ENCODE results near the genes PTK6, GMEB2, SAMD10 and TCEA2.

GRCh38 chr20:63254672-63254843 is 295 bp upstream of the NKAIN4 start:
- PRO-cap: no peak

GRCh38 chr20:63284089-63284500 is 8.9 kb upstream of the COL20A1 start:
- PRO-cap: no peak

GRCh38 chr20:63409860-63410191 is 48.7 kb upstream of the CHRNA4 start:
- PRO-cap: no peak

- PRO-cap: no peak
These were observed 1.8 kb downstream of the EEF1A2 start for GRCh38 chr20:63497056-63497426.

GRCh38 chr20:63537140-63537628 is at the start of gene PTK6:
Gene PTK6, minus strand, starts transcription at chr20:63537376.
- PRO-cap: bidirectional peak, plus-strand start at chr20:63537402, minus-strand start at chr20:63537376

DNA sequence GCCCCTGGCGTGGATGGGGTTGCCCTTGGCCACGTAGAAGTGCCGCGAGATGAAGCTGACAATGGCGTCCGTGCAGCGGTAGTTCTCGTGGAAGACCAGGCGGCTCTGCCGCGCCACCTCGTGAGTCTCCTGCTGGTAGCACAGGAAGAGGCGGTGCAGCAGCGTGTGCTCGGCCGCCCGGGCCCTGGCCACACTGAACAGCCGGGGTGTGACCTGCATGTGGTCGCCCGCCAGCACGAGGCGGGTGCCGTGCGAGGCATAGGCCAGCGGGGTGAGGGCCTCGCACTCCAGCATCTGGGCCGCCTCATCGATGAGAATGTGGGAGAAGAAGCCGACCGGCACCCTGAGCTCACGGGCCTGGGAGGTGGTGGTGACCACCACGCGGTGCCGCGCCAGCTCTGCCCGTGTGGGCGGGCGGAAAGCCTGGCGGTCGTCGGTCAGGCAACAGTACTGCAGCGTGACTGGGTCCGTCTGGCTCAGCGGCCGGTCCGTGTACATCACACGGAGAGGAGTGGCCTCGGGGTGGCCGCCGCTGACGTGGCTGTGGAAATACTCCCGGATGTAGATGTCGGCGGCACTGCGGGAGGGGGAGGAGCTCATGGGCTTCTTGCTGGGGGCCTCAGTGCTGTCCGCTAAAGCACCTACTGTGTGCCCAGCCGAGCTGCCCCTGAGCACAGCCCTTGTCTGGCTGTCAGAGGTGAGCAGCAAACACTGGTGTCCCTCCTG is 6.8 kb downstream of the HELZ2 start:
- PRO-cap: no peak

DNA sequence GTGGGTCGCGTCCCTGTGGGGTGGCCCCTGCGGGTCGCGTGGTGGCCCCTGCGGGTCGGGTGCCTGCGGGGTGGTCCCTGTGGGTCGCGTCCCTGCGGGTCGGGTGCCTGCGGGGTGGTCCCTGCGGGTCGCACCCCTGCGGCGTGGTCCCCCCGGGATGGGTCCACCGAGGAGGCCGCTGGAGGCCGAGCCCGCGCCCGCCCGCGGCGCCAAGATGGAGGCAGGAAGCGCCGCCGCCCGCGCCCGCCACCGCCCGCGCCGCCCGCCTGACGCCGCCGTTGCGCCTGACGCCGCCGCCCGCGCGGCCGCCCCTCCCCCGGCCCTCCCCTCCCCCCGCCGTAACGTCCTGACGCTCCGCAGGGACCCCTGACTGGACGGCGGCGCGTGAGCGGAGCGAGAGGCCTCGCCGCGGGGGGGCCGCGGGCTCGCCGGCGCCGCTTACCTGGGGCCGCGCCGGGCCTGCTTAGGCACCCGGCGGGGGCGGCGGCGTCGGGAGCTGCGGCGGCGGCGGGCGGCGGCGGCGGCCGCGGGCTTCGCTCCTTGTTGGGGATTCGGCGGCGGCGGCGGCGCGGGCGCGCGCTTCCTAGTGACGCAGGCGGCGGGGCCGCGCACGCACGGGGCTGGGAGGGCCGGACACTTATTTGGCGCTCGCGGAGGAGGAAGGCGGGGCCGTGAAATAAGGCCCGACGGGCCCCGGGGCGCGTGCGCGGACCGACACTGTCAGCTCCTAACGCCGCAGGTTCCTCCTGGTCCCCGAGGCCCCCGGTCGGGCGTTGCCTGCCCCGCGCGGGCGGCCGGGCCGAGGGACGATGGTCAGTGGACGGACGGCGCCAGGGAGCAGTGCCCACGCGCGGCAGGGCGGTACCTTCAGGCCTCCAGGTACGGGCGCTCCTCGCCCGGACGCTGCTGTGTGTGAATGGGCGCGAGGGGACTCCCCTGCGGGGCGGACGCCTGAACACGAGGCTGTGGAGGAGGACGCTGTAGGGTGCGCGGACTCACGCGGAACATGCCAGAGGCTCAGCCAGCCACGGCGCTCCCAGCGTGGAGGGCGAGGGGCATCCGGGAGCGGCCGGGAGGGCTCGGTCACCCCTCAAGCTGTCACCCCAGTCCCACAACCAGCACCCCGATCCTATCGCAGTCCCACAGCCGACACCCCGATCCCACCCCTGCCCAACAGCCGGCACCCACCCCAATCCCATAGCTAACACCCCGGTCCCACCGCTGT is at the start of gene GMEB2:
Gene GMEB2, minus strand, starts transcription at position 588 of the 1,225 bp plus-strand sequence.
- PRO-cap: bidirectional peak, plus-strand start at position 369 of the sequence, minus-strand start at position 216 of the sequence; bidirectional peak, plus-strand start at position 738 of the sequence, minus-strand start at position 585 of the sequence; bidirectional peak, plus-strand start at position 958 of the sequence, minus-strand start at position 902 of the sequence

DNA sequence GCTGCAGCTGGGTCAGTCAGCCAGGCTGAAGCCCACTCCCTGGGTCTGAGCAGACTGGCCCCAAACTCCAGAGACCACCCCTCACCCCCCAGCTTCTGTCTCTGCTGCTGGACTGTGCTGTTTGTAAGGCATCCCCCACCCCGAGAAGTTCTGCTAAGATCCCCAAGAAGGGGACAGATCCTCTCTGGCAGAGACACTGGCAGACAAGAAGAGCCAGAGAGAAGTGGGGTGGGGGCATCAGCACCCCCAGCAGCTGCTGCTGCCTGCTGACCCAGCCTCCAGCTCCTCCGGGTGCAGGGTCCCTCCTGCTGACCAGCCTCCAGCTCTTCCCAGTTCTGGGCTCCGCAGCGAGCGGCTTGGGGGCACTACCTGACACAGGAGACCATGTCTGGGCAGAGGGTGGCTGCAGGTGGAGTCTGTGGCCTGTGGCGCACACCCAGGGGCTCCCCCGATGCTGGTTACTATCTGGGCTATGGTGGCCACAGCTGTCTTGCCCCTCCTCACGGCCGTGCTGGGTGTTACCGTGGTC is 363 bp downstream of the LIME1 start:
- PRO-cap: no peak

DNA sequence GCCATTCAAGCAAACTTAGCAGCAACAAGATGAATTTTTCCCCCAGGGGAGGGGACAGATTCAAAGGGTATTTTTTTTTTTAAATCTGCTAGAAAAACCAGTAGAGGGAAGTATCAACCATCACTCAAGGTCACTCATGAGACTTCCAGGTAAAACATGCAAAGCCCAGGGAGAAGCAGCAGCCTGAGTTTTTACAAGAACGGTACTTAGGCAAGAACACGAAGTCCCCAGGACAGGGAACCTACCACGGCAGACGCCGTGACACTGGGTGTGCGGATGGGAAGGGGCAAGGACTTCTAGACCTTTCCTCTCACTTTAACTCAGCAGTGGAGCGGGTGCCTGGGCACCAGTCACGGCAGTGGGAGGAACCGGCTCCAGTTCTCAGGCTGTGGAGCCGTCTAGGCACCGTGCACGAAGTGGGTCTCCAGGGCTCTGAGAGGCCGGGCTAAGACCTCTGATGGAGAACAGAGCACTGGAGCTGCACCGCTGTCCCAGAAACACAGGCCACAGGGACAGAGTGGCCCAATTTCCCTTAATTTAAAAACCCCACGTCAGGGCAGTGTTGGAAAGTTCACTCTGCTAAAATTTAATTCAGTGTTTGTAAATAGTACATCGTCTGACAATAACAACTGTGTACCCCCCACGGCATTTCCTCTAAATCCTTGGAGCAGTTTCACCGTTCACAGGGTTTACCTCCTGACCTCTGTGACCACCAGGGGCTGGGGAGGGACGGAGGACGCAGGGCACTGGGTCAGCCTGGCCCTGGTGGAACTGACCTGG is 2.4 kb downstream of the ZBTB46 start:
- PRO-cap: no peak

- PRO-cap: no peak
These were observed 904 bp upstream of the ABHD16B start for GRCh38 chr20:63860256-63860932.

DNA sequence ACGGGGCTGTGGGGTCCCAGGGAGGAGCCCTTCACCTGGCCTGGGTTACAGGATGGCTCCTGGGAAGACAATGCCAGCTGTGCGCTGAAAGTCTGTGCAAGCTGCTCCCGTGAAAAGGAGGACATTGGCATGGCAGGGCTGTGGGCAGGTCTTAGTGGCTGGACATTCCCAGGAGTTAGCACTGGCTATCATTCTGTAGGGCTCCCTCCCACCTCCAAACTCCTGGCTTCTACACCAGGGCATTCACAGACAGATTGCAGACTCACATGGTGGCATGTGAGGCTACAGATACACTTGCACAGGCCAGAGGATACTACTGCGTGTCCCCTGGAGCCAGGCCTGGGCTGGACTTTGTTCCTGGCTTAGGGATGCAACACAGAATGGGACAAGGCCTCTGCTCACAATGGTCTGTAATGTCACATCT is 1.7 kb upstream of the TPD52L2 start:
- PRO-cap: no peak

DNA sequence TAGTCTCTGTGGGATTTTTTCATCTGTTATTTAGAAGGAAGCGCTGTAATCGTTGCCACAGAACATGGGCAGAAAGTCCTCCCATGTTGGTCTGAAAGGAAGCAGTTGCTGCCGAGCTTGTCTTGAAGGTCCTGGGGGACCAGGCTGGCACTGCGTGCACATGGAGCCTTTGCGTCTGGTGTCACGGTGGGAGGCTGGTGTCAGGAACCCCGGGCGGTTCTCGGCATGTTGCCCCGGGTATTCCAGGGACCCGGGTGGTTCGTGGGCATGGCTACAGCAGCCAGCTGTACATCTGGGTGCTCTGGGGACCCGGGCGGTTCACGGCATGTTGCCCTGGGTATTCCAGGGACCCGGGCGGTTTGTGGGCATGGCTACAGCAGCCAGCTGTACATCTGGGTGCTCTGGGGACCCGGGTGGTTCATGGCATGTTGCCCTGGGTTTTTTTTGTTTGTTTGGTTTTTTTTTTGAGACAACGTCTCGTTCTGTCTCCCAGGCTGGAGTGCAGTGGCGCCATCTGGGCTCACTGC is 11.6 kb downstream of the TPD52L2 start:
- PRO-cap: no peak

GRCh38 chr20:63888852-63889905 is 5.7 kb upstream of the DNAJC5 start:
- PRO-cap: no peak

GRCh38 chr20:63890738-63891716 is 3.9 kb upstream of the DNAJC5 start:
- PRO-cap: no peak

DNA sequence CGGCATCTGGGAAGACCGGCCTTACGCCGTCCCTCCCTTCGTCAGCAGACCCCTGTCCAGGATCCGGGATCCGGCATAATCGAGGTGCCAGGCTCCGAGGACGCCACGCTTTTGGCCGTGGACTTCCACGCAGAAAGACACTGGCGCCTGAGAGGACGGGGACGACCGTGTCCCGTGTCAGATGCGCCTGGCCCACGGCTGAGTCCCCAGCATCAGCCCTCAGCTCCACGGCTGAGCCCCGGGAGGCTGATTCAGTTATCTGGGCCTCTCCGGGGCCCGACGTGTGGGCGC is 17.4 kb downstream of the UCKL1 start:
- PRO-cap: no peak

DNA sequence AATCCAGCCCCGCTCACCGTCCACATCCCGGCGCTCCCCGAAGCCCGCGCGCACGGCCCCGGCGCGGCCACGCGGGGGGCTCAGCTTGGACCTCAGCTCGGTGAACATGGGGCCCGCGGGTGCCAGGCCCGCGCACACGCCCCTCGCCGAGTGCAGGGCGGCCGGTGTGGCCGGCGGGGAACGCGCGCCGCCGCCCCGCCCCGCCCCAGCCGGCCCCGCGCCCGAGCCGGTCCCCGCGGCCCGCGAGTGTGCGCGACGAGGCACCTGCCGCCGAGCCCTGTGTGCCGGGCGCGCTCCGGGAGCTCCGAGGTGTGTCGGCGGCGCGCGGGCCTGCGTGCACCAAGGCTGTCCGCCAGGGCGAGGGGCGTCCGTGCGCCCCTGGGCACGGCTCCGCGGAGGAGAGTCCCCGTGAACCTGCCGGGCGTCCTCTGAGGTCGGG is at the start of gene SAMD10:
Gene SAMD10, minus strand, starts transcription at position 283 of the 439 bp plus-strand sequence.
- PRO-cap: unidirectional peak, minus-strand start at position 152 of the sequence; unidirectional peak, minus-strand start at position 283 of the sequence

DNA sequence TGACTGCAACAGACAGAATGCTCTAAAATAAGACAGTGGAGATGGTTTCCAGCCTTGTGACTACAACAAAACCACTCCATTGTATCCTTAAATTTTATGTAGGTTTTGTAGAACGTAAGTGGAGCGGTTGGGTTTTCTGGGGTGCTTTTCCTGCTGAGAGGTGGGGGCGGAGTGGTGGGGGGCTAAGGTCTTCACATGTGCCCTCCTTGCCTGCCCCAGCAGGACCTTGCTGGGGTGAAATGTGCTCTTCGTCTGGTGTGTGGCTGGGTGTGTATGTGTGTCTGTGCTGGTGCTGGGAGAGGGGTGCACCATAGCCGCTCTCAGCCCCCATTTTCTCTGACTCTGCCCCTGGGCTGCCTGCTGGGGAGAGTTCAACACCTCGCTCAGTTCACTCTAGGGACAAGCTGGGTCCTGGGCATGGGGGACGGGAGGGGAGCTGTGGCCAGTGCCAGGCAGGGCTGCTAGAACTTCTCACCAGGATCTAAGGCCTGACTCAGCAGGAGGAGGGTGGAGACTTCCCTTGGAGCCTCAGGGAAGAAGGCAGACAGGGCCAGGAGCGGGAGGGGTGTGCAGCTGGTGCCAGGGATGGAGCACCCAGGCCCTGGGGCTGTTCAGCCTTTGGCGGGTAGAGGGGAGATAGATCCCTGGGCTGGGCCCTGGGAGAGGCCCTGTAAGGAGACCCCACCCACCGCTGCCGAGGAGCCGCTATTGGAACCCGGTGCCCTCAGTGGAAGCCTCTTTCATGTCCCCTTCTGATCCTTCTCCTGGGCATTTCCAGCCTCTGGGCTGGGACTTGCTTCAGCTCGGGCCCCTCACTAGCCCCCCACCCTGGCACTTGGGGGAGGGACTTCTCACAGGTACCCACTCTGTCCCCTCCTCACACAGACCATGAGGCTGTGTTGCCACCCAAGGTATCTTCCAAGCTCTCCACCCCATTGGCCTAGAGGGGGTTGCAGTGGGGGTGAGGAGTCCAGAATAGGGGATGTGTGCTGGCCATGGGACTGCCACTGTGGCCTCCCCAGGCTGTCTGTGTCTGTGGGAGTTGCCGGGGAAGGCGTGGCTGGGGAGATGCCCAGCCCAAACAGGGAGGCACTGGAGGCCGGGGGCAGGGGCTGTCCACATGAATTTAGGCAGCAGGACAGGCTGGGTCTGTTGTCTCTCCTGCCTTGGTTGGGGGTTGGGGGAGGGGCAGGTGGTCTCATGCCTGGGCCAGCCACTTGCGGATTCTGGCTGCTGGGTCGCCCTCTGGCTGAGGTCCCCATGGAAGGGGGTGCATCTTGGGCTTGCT is 4.6 kb downstream of the SOX18 start:
- PRO-cap: no peak

- PRO-cap: bidirectional peak, plus-strand start at chr20:64063144, minus-strand start at chr20:64062953; unidirectional peak, plus-strand start at chr20:64063361
These were observed at the start of gene TCEA2 for GRCh38 chr20:64062813-64063473. Gene TCEA2, plus strand, starts transcription at chr20:64063198.

- PRO-cap: bidirectional peak, plus-strand start at chr20:64189480, minus-strand start at chr20:64189206
These were observed 24.7 kb downstream of the MYT1 start for GRCh38 chr20:64188679-64189623.